Airway epithelial cell (primary cell): ENCODE data around the genes PSMB5 and CDH24.

- RAMPAGE, long total RNA = no peak
Observed at GRCh38 chr14:22565659-22566137, 23.3 kb downstream of the DAD1 start.

DNA sequence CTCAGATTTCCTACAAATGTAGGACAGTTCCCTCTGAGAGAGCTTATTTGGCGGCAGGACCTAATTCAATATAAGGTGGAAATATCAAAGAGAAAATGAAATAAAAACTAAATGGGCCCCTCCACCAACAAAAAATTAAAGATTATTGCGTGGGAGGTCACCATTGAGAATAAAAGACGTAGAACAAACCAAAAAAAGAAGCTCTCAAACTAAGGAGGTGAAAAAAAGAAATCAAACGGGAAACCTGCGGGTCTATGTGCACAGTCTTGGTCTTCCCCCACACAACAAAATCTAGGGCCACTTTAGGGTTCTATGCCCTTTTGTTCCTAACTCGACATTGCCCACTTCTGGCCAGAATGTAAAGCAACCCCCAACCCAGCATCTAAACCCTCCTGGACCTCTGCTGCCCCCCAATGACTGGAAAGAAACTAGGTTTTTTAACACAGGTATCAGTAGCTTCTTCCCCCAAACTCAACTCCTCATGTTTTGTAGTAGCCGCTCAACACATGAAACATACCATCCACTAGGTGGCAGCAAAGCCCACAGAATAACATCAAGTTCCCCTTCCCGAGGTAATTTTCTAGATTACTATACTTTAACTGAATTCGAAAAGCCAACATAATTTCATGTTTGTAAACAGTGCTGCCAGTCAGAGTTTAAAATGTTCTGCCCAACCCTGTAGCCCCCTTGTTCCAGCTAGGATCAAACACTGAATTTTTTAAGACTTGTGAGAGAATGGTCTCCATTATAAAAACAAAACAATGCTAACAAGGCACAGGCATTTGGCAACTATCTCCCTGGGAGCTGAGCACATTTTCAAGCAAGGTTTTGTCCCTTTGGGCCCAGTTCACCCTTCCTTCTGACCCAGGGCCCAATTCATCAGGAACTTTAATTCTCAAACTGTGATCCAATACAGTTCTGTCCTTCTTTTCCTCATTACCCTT, 18.7 kb downstream of the DAD1 start:
- RAMPAGE, long total RNA = no peak

DNA sequence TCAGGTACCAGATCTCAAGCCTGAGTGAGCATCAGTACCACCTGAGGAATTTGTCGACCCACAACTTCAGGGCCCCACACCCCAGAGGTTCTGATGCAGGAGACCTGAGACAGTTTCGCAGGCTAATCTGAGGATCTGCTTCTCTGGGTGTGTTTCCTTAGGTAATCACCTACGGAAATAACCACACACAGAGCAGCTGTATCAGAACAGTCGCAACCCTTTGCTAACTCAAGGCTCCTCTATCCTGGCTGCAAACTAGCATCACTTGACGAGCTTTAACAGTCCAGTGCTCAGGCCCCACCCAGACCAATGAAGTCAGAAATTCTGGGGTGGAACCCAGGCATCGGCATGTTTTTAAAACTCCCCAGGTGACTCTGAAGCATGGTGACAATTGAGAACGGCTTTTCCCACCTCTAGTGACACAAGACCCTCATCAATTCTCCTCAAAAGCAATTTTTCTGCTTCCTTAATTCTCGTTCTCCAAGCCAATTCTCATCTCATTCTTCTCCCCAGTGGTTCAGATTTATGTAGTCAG, 20.7 kb downstream of the SLC7A7 start:
- RAMPAGE, long total RNA = no peak

- RAMPAGE, long total RNA = no peak
Observed at GRCh38 chr14:22837753-22838939, 1.8 kb downstream of the MMP14 start.

DNA sequence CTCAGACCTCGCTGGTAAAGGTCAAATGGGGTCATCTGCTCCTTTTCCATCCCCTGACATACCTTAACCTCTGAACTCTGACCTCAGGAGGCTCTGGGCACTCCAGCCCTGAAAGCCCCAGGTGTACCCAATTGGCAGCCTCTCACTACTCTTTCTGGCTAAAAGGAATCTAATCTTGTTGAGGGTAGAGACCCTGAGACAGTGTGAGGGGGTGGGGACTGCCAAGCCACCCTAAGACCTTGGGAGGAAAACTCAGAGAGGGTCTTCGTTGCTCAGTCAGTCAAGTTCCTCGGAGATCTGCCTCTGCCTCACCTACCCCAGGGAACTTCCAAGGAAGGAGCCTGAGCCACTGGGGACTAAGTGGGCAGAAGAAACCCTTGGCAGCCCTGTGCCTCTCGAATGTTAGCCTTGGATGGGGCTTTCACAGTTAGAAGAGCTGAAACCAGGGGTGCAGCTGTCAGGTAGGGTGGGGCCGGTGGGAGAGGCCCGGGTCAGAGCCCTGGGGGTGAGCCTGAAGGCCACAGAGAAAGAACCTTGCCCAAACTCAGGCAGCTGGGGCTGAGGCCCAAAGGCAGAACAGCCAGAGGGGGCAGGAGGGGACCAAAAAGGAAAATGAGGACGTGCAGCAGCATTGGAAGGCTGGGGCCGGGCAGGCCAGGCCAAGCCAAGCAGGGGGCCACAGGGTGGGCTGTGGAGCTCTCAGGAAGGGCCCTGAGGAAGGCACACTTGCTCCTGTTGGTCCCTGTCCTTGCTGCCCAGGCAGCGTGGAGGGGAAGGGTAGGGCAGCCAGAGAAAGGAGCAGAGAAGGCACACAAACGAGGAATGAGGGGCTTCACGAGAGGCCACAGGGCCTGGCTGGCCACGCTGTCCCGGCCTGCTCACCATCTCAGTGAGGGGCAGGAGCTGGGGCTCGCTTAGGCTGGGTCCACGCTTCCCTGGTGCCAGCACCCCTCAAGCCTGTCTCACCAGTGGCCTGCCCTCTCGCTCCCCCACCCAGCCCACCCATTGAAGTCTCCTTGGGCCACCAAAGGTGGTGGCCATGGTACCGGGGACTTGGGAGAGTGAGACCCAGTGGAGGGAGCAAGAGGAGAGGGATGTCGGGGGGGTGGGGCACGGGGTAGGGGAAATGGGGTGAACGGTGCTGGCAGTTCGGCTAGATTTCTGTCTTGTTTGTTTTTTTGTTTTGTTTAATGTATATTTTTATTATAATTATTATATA, 10.4 kb downstream of the MMP14 start:
- RAMPAGE, long total RNA = no peak

DNA sequence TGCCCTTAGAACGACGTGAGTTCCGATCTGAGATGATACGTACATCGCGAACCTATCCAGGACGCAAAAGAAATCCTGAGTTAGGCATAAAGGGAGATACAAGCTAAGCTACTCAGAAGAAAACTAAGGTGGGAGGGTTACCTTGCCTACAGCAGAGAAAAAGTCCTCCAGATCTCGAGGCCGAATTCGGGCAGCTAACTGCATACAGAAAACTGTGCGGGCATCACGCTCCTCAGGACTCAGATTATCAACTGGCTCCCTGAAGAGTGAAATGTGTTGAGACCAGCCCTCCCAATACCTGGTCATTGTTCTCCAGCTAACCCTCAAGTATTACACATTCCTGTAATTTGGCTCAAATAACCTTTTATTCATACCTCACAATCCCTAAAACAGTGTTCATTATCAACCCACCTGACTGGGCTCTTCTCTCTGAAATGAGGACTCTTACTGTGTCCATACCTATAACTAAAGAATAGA, 13.7 kb downstream of the RBM23 start:
- RAMPAGE, long total RNA = no peak

- RAMPAGE, long total RNA = no peak
Observed at GRCh38 chr14:22917374-22918118, 1.4 kb downstream of the RBM23 start.

GRCh38 chr14:22979758-22980403, 2.5 kb downstream of the AJUBA start:
- RAMPAGE, long total RNA = no peak

DNA sequence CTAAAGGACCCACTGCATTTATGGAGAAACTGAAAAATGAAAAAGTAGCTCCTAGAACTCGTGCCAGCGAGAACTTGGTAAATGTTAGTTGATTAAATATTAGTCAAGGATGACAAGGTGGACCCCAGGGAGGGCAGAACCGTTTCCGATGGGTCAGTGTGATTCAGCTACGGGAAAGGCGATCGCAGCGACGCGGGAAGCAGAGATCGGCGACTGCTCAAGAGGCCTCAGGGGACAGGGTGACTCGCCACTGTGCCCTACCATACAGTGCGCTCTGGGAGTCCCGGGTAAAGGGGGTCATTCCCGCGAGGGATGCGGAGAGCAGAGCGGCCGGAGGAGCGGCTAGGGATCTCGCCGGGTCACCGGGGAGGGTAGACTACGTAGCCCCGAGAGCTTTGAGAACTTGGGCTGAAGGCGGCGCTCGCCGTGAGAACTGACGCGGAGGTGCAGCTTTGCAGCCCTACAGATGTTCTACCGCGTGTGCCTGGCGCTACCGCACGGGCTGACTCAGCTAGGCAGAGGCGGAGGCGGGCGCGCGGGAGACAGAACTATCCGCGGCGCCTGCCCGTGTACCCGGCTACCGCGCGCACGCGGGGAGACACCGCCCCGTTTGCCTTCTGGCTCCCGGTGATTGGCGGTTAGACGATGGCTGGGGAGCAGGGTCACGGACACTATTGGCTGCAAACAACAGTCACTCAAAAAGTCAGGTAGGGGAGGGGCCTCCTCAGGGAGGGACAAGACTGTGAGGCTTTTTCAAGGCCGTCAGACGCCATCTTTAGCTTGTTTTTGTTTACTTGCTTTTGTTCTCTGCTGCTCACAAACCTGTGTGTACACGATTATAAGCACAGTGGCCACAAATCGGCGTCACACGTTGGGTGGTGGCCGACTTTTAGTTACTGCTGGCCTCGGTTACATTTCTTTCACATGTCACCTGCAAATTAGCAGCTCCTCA, 3.1 kb downstream of the C14orf93 start:
- RAMPAGE, long total RNA = no peak

GRCh38 chr14:23025477-23026536, 8.9 kb downstream of the PSMB5 start:
- RAMPAGE, long total RNA = no peak

- RAMPAGE, long total RNA = no peak
Observed at GRCh38 chr14:23033963-23034314, 761 bp downstream of the PSMB5 start.

GRCh38 chr14:23034315-23035390, at the start of gene PSMB5:
TSS of gene PSMB5 (minus strand) at chr14:23034900.
- RAMPAGE, long total RNA = start-site peak on the minus strand at chr14:23034884-23034896, 1,763 and 957 reads in 2 replicates

- RAMPAGE, long total RNA = no peak
Observed at GRCh38 chr14:23056521-23056720, 899 bp downstream of the CDH24 start.

DNA sequence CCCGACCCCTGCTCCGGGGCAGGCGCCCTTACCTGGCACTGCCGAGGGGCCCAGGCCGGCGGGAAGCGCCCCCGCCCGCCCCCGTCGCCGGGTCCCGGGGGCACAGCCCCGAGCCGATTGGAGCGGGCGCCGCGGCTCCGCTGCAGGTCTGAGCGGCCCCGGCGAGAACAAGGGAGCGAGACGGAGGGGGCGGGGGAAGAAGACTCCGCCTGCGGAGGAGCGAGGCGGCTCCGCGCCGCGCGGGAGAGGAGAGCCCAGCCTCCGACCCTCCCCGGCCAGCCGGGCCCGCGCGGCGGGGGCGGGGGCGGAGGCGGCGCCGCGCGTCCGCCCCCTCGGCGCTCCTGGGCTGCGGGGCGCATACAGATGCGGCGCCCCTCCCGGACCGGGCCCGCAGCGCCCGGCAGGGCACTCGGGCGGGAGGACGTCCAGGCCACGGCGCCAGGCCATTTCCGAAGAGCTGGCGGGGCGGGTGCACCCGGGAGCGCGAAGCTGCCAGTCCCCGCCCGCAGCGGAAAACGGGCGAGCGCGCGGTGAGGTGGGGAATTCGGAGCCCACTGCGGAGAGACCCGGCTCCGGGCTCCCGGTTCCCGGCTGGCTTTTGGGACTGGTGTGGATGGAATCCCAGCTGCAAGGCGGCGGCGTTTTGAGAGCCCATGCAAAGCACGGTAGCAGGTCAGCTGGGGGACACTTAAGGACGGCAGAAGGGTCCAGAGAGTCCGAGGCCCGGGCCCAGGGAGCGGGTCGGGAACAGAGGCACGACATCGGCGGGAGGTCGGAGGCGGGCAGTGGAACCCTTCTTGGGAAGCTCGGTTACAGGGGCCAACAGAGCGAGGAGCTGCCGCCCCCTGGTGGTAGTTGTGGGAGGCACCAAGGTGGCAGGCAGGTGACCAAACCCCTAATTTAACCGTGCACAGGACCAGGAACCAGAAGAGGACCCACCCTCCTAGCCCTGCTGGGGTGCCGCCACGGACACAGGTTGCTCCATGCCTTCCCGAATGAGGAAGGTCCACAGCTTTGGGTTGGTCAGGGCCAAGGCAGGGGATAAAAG, at the start of gene CDH24:
CDH24 (minus strand) TSS at position 150 of the 1,048 bp plus-strand sequence.
- RAMPAGE, long total RNA = no peak

- RAMPAGE, long total RNA = no peak
Observed at GRCh38 chr14:23067068-23068040, 10.0 kb upstream of the CDH24 start.

GRCh38 chr14:23078175-23079174, 16.5 kb downstream of the ACIN1 start:
- RAMPAGE, long total RNA = no peak

DNA sequence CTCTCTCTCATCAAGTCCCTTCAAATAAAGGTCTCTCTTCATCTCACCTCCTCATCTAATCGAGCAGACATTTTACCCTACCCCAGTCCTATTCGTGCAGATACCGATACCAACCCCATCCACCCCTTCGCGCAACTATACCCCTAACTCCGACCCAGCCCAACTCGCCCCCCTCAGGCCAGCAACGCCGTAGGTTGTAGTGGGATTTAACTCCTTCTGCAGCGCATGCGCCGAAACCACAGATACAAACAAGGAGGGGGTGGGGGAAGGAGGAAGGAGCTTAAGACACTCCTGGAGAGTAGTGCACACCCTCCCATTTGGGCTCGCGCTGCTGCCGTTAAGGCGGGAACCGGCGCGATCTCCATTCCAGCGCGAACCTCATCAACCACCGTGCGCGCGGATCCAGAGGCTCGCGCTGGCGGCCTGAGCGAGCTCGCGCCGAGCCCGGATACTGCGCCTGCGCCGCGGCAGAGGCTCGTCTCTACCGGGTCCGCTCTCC, 441 bp downstream of the ACIN1 start:
- RAMPAGE, long total RNA = no peak

DNA sequence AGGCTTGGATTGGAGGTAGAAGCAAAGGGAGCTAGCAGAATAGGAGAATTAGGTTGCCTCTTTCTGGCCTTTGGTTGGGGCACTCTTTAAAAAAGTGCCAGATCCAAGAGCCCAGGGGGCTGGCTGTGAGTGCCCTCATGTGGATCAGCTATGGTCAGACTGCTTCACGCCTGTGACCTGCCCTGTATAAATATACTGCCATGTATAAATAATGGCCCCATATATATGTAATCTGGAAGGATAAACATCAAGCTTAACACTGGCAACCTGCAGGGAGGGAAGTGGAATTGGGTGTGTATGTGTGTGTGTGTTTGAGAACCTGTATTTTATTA, 837 bp upstream of the BCL2L2 start:
- RAMPAGE, long total RNA = no peak

GRCh38 chr14:23351452-23352295, 1.0 kb downstream of the SLC22A17 start:
- RAMPAGE, long total RNA = no peak

- RAMPAGE, long total RNA = no peak
Observed at GRCh38 chr14:23366121-23367058, 1.4 kb upstream of the EFS start.